H4 (cell line): ENCODE results near the genes FEZF1, CADPS2, ASB15 and SPAM1.

DNA sequence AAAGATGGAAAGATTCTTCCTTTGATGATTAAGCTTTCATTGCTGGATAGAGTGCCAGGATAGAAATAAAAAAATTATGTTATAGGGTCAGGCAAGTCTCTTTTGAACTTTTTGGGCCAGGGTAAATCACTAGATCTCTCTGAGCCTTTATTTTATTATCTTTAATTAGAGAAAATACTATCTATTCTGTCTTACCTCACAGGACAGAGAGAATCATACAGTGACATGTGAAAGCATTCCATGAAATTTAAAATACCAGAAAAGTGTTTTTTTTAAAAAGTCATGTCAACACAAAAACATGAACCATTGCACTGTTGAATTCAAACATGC lies 126.5 kb upstream of the CTTNBP2 start:
- RAMPAGE, long total RNA: no peak

- RAMPAGE, long total RNA: no peak
These were observed 663 bp downstream of the KCND2 start for GRCh38 chr7:120273481-120274195.

- RAMPAGE, long total RNA: no peak
These were observed 11.5 kb downstream of the CPED1 start for GRCh38 chr7:120999893-121000513.

- RAMPAGE, long total RNA: no peak
These were observed 30.6 kb downstream of the CPED1 start for GRCh38 chr7:121019048-121019598.

DNA sequence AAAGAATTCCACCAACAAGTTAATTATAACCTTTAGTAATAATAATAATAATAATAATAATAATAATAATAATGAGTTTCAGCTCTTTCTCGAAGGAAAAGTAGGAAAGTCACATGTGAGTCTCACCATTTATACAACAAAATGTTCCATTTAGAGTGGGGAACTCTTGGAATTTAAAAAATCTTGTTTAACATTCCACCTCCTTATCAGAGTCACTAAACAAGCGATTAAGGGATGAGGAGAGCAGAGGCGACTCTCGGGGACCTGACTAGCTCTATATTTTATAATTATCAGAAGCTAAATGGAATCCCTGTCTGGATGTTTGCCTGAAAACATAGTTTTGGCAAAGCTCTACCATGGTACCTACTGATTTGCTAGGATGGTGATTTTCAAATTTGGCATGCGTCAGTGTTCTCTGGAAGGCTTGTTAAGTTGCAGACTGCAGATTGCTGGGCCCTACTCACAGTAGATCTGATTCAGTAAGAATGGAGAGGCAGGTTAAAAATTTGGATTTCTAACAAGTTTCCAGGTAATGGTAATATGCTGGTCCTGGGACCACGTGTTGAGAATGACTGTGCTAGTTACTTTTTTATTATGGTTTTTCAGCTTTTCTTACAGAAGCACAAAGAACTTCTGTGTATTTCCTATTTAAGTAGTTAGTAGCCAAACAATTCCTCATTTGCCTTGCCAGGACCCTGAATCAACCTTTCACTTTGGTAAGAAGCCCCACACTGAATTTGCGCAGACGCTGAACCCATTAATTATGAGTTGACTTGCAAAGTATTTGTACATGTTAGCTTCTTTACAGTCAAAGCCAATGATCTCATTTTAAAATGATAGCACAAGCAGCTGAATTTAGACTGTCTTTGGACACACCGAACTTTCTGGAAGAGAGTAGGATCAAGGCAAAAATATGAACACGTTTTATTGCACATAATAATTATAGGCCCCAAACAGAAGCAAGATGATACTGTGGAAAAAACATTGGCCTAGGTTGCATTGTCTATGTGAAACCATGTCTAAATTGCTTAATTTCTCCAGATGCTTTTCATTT lies 39.5 kb downstream of the CPED1 start:
- RAMPAGE, long total RNA: no peak

- RAMPAGE, long total RNA: no peak
These were observed 70.5 kb downstream of the AASS start for GRCh38 chr7:122073384-122074058.

- RAMPAGE, long total RNA: no peak
These were observed 318 bp upstream of the AASS start for GRCh38 chr7:122144333-122144801.

GRCh38 chr7:122304241-122305229 lies at the start of gene FEZF1:
Gene FEZF1 (minus strand): TSS chr7:122304750.
- RAMPAGE, long total RNA: no peak

DNA sequence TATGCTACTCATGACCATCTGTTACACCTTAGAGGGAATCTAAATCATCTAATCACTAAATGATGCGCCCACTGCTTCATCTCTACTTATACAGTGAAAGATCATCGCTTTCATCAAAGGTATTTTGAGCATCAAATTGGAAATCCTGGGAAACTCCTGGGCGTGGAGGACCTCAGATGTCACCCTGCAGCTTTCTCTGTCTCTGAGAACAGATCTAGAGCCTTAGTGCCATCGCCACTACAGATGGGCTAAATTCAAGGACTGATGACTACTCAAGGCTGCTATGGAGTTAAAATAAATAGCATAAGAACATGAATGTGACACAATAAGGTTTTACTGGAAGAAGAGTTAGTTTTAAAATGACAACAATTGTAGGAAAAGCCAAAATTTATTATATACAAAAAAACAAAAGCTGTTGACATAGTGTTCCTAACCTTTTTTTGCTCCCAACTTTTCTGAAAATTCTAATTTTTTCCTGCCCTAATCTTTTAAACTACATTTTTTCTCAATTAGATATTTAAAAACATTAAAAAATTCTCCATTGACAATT lies 74.3 kb upstream of the FEZF1 start:
- RAMPAGE, long total RNA: no peak

GRCh38 chr7:122886357-122887113 lies at the start of gene CADPS2:
Gene CADPS2 (minus strand): TSS chr7:122886460.
- RAMPAGE, long total RNA: no peak

DNA sequence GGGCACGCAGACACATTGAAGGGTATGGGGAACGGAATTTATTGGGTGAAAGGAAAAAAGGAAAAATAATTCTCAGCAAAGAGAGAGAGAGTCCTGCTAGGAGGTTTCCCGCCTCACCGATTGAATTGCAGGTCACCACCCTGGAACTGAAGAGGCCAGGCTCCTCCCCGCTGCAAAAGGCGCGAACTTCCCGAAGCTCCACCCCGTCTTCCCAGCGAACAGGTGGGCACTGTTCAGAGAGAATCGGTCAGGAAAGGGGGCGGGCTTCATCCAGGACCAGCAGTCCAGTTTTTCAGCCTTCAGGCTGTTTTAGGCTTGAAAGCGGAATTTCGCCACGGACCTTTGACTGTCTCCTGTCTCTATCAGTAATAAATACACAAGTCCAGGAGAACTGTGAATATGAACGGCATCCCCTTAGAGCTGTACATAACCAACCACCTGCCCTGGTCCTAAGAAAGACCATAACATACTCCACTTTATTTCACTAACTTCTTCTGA lies 27.4 kb upstream of the CADPS2 start:
- RAMPAGE, long total RNA: no peak

GRCh38 chr7:123407854-123408186 lies 126.6 kb downstream of the IQUB start:
- RAMPAGE, long total RNA: no peak

- RAMPAGE, long total RNA: no peak
These were observed 514 bp downstream of the NDUFA5 start for GRCh38 chr7:123556958-123557649.

- RAMPAGE, long total RNA: no peak
These were observed at the start of gene ASB15 for GRCh38 chr7:123601329-123602090. Gene ASB15 (plus strand): TSS chr7:123601821.

DNA sequence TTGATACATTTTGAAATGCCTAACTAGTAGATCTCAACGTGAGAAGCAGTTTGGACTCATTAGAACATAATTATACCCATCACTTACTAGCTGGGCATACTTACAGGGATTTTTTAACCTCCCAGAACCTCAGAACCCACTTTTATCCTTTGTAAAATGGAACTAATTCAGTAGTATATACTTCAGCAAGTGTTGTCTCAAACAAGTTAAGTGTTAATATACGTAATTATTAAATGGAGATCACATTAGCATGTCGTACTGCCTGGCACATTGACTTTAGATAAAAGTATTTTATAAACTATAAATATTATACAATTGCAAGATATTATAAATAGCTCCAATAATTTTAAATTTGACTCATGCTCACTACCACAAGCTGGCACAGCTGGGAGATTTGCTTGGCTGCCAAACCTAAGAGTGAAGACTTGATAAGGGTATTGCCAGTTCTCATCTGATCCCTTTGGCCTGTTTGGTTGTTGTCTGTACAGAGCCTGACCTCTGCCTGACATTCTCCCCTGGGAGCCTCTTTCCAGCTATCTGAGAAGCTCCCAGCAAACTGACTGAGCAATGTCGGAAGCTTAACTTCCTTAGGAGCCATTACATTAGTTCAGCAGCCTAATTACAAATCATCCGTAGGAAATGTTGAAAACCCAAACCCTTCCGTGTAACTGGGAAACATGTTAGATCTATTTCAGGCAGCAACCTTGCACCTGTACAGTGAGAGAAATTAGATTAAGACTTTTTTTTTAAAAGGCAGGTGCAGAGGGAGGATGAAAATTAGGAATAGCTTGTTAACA lies 10.2 kb upstream of the LMOD2 start:
- RAMPAGE, long total RNA: no peak

DNA sequence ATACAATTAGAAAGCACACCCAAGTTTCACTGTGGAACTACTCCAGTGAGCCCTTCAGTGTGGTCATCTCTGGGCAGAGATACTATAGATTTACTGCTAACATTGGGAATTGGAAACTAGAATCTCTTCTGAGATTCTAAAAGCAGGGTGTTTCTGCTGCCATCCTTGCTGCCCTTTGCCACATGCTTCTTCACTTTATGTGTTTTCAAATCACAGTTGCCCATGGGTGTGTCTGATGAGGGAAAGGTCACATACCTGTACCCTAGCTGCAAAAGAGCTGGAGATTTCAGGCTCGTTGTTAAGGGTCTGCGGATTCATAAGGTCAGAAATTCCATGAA lies 5.6 kb upstream of the WASL start:
- RAMPAGE, long total RNA: no peak

GRCh38 chr7:123924969-123925519 lies at the start of gene SPAM1:
Gene SPAM1 (plus strand): TSS chr7:123925241.
- RAMPAGE, long total RNA: no peak

- RAMPAGE, long total RNA: no peak
These were observed 633.8 kb upstream of the POT1 start for GRCh38 chr7:125563435-125563825.

- RAMPAGE, long total RNA: no peak
These were observed 882.4 kb downstream of the GRM8 start for GRCh38 chr7:126370318-126370706.

- RAMPAGE, long total RNA: no peak
These were observed 21.4 kb upstream of the ZNF800 start for GRCh38 chr7:127413713-127414571.